Heart (tissue), 3 donors: Measurements from ENCODE around the genes WFDC10B, CD40, ZNF334 and SLC2A10.

DNA sequence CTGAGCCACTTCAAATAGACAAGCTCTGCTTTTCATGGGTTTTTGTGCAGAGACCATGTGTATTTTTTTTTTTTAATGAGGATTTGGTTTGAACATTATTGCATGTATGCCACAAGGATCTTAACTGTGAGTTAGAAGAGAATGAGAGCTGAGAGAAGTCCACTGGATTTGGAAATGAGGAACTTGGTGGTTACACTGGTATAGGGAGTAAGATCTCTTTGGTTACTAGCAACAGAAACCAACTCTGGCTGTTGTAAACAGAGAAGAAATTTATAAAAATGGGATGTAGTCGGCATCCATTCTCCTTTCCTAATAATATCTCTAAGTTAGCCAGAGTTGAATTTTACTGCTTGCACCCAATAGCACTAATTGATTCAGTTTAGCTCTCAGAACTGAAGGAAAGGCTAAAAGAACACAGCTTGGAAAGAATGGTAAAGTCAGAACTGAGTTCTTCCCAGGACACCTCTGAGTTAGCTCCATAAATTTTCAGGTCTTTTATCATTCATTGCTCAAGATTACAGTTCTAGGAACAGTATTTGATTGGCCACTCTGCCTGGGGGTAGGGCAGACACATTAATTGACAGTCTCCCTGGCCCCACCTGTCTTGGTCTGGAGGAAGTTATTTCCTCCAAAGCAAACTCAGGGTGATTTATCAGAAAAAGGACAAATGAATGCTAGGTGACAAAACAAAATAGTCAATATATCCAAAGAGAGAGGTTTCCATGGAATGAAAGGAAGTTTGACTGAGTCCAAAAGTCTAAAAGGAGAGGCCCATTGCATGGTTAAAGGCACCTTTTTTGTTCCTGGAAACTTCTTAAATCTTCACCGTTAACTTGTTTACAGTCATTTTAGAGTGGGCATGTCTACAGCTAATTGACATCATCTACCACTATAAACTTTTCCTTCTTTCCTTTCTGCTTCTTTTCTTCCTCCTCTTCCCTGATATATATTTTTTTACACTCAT, 3.8 kb upstream of the WFDC2 start:
- RAMPAGE, long total RNA, 2 experiments, result no peak in any of the 2 experiments

DNA sequence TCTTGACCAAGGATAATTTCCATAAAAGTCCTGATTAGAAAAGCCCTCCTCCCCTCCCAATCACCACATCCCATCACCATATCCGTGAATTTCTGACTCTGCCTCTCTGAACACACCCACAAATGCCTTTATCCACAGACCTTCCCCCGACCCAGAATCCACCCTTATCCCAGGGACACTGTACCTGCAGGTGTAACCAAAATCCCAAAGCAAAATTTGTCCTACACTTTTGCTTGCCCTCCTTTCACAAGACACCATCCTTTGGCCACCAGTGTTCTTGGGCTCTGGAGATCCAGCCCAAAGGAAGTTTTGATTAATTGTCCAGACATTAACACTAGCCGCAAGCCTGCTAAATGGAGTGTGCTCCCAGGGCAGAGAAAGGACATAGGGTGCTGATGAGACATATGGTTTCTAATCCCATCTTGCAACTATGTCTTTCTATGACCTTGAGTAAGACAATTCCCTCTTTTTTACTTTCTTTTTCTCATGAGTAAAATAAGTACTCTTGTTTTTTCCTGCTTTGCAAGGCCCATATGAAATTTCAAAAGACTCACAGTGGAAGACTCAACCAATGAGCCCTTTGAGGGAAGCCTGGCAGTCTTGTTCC, at the start of gene WFDC10B:
WFDC10B (minus strand) TSS at position 286 of the 607 bp plus-strand sequence.
- RAMPAGE, long total RNA, 2 experiments, result no peak in any of the 2 experiments

DNA sequence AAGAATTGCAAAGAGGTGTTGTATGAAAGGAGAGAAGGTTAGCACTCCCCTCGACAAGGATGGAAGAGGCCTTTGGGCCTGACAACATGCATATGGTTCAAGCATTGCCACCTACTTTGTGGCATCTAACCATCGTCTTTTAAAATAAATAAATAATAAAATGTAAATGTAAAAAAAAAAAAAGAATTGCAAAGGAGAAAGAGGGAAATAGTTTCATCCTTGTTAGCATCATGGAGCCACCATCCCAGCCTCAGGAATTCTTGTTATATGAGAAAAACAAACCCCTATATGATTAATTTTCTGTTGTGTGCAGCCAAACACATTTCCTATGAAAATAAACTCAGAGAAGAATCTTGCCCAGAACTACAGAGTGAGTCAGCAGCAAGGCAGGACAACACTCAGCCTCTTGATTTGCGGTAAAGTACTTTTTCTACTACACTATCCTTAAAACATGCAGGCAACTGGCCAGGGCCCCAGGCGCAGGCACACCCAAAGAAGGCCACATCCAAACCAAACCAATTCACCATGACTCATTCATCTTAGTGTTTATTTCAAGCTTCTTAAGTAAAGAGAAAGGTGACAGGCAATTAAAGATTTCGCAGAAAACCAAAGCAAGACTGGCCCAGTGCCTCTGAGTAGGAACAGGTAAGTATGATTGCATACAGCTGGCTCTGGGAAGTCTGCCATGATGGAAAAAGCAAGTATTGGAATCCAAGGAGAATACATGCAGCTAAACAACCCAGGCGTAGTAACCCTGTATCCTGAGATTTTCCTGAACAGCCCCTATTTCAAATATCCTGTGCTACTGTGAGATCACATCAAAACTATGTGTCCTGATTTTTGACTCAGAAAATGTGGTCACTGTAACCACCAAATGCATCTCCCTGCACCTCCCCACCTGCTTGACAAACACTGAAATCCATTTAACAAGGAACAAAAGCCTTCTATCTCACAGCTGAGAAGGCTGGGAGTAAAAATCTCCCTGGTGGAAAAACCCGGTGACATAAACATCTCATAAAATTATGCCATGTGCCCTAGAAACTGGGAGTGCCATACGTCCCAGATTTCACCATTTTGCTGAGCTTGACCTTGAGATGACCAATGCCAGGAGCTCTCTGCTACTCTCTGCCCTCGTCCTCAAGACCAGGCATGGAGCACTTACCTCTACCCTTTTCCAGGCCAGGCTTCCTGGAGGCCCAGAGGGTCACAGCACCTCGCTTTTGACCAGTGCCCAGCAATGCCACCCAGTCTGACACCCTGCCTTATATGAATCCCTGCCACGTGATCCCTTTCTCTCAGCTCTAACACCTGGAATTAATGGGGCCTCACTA, 12.5 kb downstream of the WFDC3 start:
- RAMPAGE, long total RNA, 2 experiments, result no peak in any of the 2 experiments

- RAMPAGE, long total RNA, 2 experiments, result no peak in any of the 2 experiments
These were observed 695 bp downstream of the TNNC2 start for GRCh38 chr20:45826079-45827154.

GRCh38 chr20:45842020-45842779, 8.6 kb downstream of the SNX21 start:
- RAMPAGE, long total RNA, 2 experiments, result no peak in any of the 2 experiments

DNA sequence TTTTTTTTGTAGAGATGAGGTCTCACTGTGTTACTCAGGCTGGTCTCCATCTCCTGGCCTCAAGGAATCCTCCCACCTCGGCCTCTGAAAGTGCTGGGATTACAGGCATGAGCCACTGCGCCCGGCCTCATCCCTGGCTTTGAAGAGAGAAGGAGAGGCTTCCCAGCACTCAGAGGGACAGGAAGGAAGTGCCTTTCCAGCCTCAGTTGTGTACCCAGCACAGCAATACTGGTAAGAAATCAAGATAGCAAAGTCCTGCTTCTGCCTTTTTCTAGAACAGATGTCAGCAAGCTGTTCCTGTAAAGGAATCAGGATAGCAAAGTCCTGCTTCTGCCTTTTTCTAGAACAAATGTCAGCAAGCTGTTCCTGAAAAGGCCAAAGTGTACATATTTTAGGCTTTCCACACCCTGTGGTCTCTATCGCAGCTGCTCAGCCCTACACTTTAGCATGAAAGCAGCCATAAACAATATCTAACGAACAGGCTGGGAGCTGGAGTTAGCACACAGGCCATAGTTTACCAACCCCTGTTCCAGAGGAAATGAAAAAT, 6.3 kb upstream of the PLTP start:
- RAMPAGE, long total RNA, 2 experiments, result no peak in any of the 2 experiments

DNA sequence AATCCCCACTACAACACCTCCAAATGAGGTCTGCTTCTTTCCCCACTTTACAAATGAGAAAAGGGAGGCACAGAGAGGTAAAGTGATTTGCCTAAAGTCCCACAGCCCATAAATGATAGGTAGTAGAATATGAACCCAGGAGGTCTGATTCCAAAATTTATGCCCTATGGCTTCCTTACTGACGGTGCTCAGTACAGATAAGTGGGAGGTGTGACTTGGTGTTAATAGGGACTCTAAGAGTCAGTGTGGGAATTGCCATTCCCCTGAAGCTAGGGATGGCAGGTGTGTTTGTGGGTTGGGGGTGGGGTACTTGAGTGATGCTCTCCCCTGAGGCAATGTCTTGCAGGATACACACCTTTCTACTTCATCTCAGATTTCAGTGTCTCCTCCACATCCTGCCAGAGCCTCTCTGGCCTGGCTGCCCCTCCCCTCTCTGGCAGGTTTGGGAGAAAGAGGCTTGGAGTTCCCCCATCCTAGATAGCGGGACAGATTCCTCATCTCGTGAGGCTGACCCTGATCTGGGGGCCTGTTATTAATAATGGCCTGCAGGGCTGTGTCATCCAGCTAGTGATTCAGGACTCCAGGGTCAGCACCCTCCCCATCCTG, 4.0 kb upstream of the MMP9 start:
- RAMPAGE, long total RNA, 2 experiments, result no peak in any of the 2 experiments

- RAMPAGE, long total RNA, 2 experiments, result no peak in any of the 2 experiments
These were observed 3.5 kb upstream of the MMP9 start for GRCh38 chr20:46005210-46005691.

DNA sequence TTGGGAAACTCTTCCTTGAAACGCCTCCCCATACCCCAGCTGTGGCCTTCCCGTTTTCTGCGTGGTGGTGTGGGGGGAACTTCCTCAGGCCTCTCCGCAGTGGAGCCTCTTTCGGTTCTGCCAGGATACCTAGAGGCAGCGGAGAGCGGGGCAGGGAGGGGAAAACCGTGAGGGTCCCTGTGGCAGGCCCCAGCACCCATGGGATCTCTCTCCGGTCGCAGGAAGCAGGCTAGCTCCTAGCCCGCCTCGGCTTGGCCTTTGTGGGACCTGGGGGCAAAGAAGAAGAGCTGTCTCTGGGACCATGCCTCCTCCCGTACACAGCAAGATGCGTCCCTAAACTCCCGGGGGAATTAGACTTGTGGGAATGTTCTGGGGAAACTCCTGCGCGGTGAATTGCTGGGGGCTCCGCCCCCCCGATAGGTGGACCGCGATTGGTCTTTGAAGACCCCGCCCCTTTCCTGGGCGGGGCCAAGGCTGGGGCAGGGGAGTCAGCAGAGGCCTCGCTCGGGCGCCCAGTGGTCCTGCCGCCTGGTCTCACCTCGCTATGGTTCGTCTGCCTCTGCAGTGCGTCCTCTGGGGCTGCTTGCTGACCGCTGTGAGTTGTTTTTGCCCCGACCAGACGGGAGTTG, at the start of gene CD40:
CD40 (plus strand) TSS at position 515 of the 629 bp plus-strand sequence.
- RAMPAGE, long total RNA, 2 experiments, result start-site peak on the plus strand in 1 of 2 experiments, centred at position 501 of the sequence, 70 reads per replicate

DNA sequence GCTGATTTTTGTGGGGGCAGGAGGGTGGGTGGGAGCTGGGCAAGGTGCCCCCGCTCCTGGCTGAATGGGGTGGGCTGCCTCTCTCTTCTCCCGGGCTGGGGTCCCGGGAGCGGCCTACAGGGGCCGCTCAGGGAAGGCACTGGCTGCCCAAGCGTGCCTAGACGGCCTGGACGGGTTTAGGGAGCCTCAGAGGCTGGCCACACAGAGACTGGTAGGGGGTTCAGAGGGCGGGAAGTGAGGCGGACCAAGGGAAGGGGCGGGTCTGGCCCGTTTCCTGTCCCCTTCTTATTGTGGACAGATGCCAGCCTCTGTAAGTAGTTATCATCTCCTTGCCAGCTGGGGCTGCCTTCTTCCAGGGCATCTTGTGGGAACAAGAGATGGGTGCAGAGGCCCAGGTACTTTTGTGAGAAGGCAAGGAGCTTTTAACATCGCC, 386 bp downstream of the CD40 start:
- RAMPAGE, long total RNA, 2 experiments, result no peak in any of the 2 experiments

DNA sequence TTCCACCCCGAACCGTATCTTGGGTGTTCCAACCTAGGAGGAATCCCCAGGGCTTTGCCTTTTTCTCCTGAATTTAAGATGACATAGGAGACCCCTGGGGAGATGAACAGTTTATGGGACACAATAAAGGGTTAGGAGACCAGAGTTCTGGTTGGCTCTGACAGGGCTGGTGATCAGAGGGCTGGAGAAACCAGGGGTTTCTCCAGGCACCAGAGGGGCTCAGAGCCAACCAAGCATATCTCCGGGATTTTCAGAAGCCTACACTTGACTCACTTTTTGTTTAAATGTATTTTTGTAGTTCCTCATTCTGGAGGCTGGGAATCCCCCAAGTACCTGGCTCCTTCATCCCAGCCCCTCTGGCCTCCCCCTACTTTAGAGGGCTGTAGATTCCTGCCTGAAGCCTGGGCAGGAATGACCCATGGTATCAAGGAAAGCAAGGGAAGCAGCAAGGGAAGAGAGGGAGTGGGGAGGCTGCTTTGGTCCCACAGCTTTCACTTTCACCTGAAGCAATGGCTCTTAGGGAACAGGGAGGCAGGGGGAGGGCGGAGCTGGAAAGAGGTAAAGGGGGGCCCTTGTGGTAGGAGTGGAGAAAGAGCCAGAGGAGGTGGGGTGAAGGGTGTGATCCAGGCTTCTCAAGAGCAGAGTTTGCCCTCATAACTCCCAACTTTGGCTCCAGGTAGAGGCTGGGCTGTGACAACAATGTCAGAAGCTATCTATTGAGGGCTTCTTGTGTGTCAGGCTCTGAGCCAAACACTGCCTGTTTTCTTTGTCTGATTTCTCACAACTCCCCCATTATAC, 1.0 kb downstream of the CD40 start:
- RAMPAGE, long total RNA, 2 experiments, result no peak in any of the 2 experiments

DNA sequence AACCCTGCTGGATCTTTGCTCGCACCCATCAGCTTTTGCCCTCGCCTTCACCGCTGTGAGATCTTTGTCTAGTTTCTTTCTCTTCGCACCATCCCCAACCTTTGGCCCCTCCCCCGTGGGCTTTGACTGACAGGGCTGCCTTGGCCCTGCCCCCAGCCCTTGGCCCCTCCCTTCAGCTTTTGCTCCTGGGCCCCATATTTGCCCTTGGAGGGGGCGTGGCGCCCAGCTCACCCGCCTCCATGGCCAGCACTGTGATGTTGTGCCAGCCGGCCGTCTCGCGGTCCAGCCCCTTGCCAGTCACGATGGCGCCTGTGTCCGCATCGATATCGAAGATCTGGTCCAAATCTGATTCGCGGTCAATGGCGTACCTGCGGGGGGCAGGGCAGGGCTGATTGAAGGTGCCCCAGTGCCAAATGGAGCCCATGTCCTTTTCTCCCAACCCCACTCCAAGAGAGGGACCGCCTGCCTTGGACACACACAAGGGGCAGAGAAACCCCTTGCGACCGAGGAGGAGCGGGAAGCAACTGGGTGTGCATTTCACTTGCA, 81.2 kb downstream of the CD40 start:
- RAMPAGE, long total RNA, 2 experiments, result no peak in any of the 2 experiments

- RAMPAGE, long total RNA, 2 experiments, result no peak in any of the 2 experiments
These were observed 13.4 kb upstream of the SLC35C2 start for GRCh38 chr20:46377454-46378250.

GRCh38 chr20:46512804-46513859, at the start of gene ZNF334:
Gene ZNF334 (minus strand): TSS chr20:46513559.
- RAMPAGE, long total RNA, 2 experiments, result no peak in any of the 2 experiments

- RAMPAGE, long total RNA, 2 experiments, result no peak in any of the 2 experiments
These were observed 1.2 kb upstream of the SLC2A10 start for GRCh38 chr20:46708178-46708621.

- RAMPAGE, long total RNA, 2 experiments, result no peak in any of the 2 experiments
These were observed at the start of gene SLC2A10 for GRCh38 chr20:46709447-46710422. Gene SLC2A10 (plus strand): TSS chr20:46709649.

DNA sequence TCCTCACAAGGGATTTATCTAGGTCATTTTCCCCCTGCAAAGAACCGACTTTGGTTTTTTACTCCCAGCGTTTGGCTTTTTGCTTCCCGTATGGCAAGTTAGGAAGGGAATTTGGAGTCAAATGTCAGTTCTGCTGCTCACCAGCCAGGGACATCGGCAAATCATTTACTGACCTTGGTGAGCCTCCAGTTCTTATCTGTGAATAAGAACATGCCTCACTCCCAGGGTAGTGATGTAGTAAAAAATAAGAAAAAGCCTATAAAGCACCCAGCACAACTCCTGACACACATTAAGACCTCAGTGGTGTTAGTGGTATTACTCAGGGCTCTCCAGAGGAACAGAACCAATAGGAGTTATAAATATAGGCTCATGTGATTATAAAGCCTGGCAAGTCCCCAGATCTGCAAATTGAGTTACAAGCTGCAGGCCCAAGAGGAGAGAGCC, 71.5 kb upstream of the EYA2 start:
- RAMPAGE, long total RNA, 2 experiments, result no peak in any of the 2 experiments

- RAMPAGE, long total RNA, 2 experiments, result no peak in any of the 2 experiments
These were observed 145.8 kb downstream of the ZMYND8 start for GRCh38 chr20:47210270-47211451.

DNA sequence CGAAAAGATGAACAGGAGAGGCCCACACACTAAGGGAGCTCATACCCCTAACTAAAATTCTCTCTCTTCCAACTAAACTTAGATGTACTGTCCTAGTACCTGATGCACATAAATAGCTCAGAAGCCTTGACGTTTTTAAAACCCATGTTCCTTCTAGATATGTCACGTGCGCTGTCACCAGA, 142.6 kb downstream of the ZMYND8 start:
- RAMPAGE, long total RNA, 2 experiments, result no peak in any of the 2 experiments

DNA sequence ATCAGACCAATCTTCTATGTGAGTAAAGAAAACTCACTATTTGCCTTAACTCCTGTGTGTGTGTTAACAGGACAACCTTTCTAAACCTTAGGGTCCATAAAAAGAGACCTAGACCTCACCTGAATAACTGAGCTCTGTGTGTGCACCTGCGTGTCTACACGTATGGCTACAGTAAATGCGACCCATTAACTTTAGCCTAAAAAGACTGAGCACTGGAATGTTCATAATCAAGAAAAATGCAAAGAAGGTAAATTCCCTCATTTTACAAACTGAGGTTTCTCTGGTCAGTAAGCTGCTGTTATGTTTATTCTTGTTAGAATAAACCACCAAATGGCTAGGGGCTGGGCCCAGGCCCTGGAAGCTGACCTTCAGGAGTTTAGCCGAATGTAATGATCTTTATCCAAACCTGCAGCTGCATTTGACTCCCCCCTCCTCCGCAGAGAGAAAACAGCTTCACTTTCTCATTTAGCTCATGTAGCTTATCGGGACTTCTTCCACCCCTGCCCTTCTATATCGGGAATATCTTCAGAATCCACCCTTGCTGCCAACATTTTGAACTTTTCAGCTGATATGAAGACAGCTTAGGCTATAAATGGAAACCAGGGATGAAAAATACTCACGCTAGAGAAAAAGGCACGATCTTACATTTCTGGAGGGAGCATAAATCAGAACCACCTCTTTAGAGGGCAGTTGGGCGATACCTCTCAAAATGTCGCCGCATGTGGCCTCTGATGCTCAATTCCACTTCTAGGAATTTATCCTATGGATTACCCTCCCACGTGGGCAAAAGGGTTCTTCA, 102.7 kb downstream of the ZMYND8 start:
- RAMPAGE, long total RNA, 2 experiments, result no peak in any of the 2 experiments